ENCODE data around the gene RBM19.

DNA sequence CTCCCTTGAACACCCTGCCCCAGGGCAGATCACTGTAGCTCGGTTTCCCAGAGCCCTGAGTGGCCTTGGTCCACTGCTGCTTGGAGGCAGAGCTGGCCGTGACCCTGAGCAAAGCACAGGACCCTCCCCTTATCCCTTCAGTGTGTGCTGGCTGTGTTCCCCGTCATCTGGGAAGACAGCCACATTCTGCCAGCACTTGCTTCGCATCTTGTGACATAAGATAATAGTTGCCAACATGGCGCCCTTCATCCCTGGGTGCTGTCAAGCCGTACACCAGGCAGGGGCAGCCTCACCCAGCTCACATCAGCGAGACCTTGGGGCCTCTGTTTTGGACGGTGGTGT lies 12.1 kb upstream of the ALDH2 start:
- PRO-cap, 4 experiments, result no peak in any of the 4 experiments
- RAMPAGE, long total RNA, 2 experiments, result no peak in any of the 2 experiments

GRCh38 chr12:111761108-111761665 lies 5.5 kb upstream of the ALDH2 start:
- PRO-cap, 4 experiments, result peak in 1 of 4 experiments; most common plus-strand start chr12:111761291 (in 1); most common minus-strand start chr12:111761256 (in 1)
- RAMPAGE, long total RNA, 2 experiments, result no peak in any of the 2 experiments

GRCh38 chr12:111767744-111768067 lies 973 bp downstream of the ALDH2 start:
- PRO-cap, 4 experiments, result peak in 3 of 4 experiments; most common plus-strand start chr12:111767910 (in 2)
- RAMPAGE, long total RNA, 2 experiments, result no peak in any of the 2 experiments

GRCh38 chr12:111888661-111889048 lies 46.6 kb downstream of the MAPKAPK5 start:
- PRO-cap, 4 experiments, result no peak in any of the 4 experiments
- RAMPAGE, long total RNA, 2 experiments, result no peak in any of the 2 experiments

GRCh38 chr12:112175562-112176164 lies 50.3 kb downstream of the TRAFD1 start:
- PRO-cap, 4 experiments, result peak in 1 of 4 experiments; most common minus-strand start chr12:112176110 (in 1)
- RAMPAGE, long total RNA, 2 experiments, result no peak in any of the 2 experiments

- PRO-cap, 4 experiments, result no peak in any of the 4 experiments
- RAMPAGE, long total RNA, 2 experiments, result no peak in any of the 2 experiments
Measured at GRCh38 chr12:112283954-112284712, 98.1 kb downstream of the HECTD4 start.

GRCh38 chr12:112296749-112297620 lies 85.2 kb downstream of the HECTD4 start:
- PRO-cap, 4 experiments, result no peak in any of the 4 experiments
- RAMPAGE, long total RNA, 2 experiments, result no peak in any of the 2 experiments

DNA sequence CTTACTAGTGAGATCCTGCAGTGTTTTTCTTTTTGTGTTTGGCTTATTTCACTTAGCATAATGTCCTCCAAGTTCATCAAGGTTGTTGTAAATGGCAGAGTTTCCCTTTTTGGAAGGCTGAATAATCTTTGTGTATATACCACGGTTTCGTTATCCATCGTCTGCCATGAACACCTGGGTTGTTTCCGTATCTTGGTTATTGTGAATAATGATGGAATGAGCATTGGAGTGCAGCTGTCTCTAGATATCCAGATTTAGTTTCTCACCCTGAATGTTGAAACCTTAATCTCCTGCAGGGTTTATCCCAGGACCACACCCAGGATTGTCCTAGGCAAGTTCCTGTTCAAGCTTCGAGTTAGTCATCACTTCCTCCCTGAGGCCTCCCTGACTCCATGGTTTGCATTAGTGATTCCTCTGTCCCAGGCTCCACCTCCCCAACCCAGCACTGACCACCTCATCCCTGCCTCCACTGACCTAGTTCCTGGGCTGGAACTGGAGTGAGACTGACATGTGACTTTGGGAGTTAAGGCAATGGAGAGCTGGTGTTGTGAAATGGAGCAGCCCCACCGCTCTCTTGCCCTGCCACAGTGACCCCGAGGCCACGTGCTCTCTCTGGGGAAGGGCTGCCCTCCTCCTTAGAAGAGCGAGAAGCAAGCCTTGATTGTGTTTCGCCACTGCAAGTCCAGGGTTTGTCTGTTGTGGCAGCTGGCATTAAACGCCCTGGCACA lies 15.9 kb upstream of the DTX1 start:
- PRO-cap, 4 experiments, result no peak in any of the 4 experiments
- RAMPAGE, long total RNA, 2 experiments, result no peak in any of the 2 experiments

- PRO-cap, 4 experiments, result no peak in any of the 4 experiments
- RAMPAGE, long total RNA, 2 experiments, result no peak in any of the 2 experiments
Measured at GRCh38 chr12:113075109-113076016, 18.8 kb downstream of the DTX1 start.

DNA sequence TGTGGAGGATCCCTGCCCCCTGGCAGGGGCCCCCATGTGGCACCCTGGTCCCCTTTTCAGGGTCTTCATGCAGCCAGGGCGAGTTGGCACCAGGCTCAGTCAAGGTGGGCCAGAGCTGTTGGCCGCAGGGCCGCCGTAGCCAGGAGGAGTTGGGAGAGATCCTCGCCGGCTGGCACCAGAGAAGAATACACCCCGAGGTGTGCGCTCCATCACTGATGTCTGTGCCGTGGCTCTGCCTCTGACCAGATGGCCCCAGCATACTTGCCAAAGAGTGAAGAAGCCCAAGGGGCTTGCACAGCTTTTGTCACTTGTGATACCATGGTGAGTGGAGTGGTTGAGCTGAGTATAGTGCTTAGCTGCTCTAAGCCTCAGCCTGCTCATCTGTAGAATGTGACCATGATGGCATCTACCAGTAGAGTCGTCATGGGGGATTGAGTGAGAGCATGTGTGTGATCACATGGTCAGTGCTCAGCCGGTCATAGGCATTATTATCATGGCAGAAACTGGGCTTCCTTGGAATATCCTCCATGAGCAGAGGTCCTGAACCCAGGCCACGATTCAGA lies 11.1 kb downstream of the TPCN1 start:
- PRO-cap, 4 experiments, result peak in 1 of 4 experiments; most common plus-strand start position 418 of the sequence (in 1)
- RAMPAGE, long total RNA, 2 experiments, result no peak in any of the 2 experiments

GRCh38 chr12:113239799-113240621 lies 18.7 kb downstream of the TPCN1 start:
- PRO-cap, 4 experiments, result peak in 3 of 4 experiments; most common plus-strand start chr12:113240240 (in 3); most common minus-strand start chr12:113240075 (in 2)
- RAMPAGE, long total RNA, 2 experiments, result no peak in any of the 2 experiments

DNA sequence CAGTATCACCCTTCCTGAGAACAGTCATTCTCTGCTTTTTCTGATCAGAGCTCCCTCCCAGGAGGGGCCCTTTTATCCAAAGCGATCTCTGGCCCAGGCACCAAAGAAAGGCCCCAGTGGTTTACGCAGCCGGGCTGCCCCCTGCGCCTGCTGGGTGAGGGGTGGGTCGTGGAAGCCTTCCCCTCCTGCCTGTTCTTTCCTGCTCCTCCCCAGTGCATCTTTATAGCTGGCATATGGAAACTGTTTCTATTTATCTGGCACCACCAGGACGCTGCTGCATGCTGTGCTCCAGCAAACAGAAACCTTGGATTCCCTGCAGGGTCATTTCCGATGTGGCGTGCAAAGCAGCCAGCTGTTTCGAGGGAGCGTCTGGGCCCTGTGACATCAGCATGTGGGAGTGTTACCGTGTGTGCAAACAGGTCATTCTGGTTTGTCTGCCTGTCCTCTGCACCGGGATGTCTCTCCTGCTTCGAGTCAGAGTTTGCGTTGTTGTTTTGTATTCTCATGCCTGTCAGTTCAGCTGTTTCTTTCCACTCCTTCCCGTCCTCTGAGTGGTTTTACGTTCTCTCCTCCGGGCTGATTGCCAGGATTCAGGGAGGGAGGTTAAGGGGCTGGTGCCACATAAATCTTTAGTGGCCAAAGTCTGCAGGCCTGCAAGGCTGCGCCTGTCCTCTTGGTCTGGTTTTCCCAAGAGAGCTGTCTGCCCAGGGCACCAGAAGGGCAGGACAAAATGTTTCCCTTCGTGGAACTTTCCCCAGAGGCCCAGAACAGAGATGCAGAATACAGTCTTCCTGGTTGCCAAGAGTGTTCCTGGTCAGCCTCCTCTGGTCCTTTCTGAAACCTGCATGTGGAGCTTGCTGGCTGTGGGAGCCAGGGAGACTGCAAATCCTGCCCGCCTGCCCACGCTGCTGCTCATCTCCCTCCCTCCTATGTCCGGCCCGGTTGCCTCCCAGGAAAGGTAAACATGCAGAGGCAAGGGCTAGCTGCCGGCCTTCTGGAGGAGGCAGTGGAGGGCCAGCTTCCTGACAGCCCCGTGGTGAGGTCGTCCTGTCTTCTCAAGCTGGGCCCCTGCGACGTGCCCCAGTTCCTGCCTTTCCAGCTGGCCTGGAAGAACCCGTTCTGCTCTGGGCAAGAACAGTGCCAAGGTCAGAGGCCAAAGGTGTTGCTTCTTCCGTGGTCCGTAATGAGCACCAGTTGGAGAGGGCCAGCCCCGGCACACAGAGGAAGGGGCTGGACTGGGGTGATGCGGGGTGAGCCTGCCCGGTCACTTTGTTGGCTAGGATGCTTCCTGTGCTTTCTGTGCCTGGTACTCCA lies 24.8 kb downstream of the TPCN1 start:
- PRO-cap, 4 experiments, result peak in 4 of 4 experiments; most common plus-strand start position 418 of the sequence (in 2); most common minus-strand start position 306 of the sequence (in 3)
- RAMPAGE, long total RNA, 2 experiments, result no peak in any of the 2 experiments

- PRO-cap, 4 experiments, result no peak in any of the 4 experiments
- RAMPAGE, long total RNA, 2 experiments, result no peak in any of the 2 experiments
Measured at GRCh38 chr12:113273016-113273332, 51.7 kb downstream of the TPCN1 start.

GRCh38 chr12:113285493-113286239 lies 49.2 kb downstream of the SLC8B1 start:
- PRO-cap, 4 experiments, result no peak in any of the 4 experiments
- RAMPAGE, long total RNA, 2 experiments, result no peak in any of the 2 experiments

GRCh38 chr12:113388546-113389292 lies 15.0 kb downstream of the SDS start:
- PRO-cap, 4 experiments, result no peak in any of the 4 experiments
- RAMPAGE, long total RNA, 2 experiments, result no peak in any of the 2 experiments

DNA sequence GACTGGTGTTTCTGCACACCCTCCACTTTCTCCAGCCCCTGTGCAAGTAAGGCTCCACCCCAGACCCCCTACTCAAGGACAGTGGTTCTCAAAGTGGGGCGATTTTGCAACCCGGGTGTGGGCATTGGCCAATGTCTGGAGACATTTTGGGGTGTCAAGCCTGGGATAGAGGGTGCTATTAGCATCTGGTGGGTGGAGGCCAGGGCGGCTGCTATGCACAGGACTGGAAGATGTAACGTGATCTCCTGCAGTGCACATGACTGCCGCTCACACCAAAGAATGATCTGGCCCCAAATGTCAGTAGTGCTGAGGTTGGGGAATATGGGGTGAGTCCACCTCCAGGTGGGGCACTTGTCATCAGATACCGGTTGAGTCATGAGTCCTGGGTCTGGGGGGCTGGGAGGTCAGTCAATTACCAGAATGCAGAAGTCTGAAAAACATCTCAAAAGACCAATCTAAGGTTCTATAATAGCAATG lies 6.2 kb upstream of the SDSL start:
- PRO-cap, 4 experiments, result peak in 2 of 4 experiments; most common minus-strand start position 281 of the sequence (in 1)
- RAMPAGE, long total RNA, 2 experiments, result no peak in any of the 2 experiments

- PRO-cap, 4 experiments, result peak in 4 of 4 experiments; most common plus-strand start chr12:113966530 (in 4); most common minus-strand start chr12:113966325 (in 2)
- RAMPAGE, long total RNA, 2 experiments, result start-site peak on the minus strand in 2 of 2 experiments, at chr12:113966317-113966332 at its widest, 18 to 202 reads per replicate
Measured at GRCh38 chr12:113966192-113966805, at the start of gene RBM19. TSS of gene RBM19 (minus strand) at chr12:113966325.

DNA sequence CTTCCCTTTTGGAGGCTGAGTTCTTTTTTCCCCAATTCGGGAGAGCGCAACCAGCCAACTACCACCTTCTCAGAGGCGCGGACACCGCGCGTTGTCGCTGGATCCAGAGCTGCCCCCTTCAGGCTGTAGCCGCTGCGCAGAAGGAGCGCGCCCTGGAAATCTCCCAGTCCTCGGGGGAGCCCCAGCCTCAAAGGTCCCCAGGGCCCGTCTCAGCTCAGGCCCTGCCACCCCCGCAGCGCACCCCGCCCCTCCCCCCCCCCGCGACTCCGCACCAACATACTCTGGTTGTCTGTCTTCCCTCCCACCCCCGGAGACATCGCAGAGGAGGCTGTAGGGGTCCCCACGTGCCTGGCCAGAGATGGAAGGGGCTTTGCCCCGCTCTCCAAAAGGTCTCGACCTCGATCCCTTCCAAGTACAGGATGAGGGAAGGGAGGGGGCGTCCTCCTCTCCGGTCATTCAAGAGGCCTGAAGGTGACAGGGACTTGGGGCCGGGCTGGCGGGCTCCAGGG lies 15.3 kb downstream of the TBX3 start:
- PRO-cap, 4 experiments, result peak in 2 of 4 experiments; most common plus-strand start position 121 of the sequence (in 1); most common minus-strand start position 93 of the sequence (in 2)
- RAMPAGE, long total RNA, 2 experiments, result no peak in any of the 2 experiments

DNA sequence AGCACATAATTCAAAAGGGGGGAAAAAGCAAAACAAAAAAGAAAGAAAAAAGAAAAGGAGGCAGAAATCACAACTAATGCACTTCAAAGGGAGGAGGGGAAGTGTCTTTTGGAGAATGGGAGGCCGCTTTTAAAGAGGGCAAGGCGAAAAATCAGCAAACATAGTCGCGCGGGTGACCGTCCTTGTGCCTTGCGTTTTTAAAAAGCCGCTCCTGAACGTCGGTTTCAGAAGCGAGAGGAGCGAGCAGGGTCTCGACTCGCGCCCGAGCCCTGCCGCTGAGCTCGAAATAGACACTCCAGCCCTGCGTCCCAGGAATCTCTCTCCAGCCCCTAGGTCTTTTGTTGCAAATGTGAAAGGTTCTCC lies 708 bp downstream of the TBX3 start:
- PRO-cap, 4 experiments, result peak in 4 of 4 experiments; most common plus-strand start position 227 of the sequence (in 4); most common minus-strand start position 199 of the sequence (in 3)
- RAMPAGE, long total RNA, 2 experiments, result no peak in any of the 2 experiments

GRCh38 chr12:114684230-114685146 lies 513 bp upstream of the TBX3 start:
- PRO-cap, 4 experiments, result peak in 4 of 4 experiments; most common plus-strand start chr12:114684350 (in 3); most common minus-strand start chr12:114684943 (in 3)
- RAMPAGE, long total RNA, 2 experiments, result no peak in any of the 2 experiments